Placental epithelial cell (primary cell): ENCODE measurements around a stretch of chr1.

DNA sequence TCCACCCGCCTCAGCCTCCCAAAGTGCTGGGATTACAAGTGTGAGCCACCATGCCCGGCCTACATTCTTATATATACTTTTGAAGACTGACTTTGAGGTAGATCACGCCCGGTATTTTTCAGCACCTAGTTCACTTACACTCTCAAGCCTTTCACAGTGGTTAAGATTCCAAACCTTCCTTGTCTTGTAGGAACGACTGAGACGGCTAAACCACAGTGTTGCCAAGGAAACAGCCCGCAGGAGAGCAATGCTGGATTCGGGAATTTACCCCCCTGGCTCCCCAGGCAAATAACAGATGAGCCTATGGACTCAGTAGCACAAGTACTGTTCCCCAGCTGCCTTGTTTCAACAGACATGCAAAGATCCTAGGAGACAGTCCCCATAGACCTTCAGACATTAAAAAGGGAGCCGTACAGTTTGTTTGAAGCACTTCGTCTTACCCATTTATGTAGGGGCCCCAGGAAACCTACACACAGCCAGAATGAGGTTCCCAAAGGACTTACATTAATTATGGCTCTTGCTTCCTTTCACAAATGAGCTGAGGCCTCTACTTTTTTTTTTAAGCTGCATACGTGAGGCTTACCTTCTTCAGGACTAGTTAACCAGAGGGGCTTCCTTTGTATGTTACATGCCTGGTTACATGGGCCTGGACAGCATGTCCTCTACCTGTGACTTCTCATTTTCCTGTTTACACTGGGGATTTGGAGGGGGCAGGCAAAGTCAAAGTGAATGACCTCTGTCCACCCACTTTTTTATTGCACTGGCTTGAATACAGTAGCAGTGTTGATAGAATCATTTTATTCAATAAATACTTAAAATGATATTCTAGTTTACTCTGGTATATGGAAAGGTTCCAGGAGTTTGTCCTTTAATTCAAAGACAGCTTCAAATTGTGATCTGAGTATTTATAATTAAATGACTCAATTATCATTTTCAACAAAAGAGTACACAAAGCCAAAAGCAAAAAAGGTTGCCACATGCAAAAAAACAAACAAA lies 2.8 kb downstream of the SNAPIN start:
- CAGE, long polyA plus RNA: no peak

DNA sequence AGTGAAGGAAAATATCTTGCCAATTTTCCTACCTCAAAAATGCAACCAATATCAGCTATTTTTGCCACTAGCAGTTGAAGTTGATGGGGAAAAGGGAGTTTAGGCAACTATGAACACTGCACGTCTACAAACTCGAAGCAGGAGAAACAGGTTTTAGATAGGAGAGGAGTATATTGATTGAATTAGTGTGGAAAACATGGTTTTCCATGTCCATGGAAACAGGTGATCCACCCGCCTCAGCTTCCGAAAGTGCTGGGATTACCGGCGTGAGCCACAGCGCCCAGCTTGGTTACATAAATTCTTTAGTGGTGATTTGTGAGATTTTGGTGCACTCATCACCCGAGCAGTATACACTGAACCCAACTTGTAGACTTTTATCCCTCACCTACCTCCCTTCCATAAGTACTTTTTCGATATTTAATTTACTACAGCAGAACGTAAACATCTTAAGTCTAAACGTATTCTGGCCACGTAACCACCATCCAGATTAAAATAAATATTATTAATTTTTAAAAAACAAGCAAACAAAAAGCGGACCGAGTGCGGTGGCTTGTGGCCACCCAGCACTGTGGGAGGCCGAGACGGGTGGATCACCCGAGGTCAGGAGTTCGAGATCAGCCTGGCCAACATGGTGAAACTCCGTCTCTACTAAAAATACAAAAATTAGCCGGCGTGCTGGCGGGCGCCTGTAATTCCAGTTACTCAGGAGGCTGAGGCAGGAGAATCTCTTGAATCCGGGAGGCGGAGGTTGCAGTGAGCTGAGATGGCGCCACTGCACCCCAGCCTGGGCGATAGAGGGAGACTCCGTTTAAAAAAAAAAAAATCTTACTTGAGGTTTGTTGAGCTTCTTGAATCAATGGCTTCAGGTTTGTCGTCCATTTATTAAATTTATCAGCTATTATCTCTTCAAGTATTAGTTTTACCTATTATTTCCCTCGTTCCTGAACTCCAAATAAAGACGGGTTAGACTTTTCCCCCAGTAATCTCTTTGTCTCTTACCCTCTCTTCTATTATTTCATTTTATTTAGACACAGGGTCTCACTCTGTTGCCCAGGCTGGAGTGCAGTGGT lies 913 bp upstream of the ILF2 start:
- CAGE, long polyA plus RNA: no peak

- CAGE, long polyA plus RNA: no peak
Measured at GRCh38 chr1:153677606-153678074, 848 bp upstream of the NPR1 start.

GRCh38 chr1:153789868-153790947 lies 15.0 kb downstream of the SLC27A3 start:
- CAGE, long polyA plus RNA: no peak

DNA sequence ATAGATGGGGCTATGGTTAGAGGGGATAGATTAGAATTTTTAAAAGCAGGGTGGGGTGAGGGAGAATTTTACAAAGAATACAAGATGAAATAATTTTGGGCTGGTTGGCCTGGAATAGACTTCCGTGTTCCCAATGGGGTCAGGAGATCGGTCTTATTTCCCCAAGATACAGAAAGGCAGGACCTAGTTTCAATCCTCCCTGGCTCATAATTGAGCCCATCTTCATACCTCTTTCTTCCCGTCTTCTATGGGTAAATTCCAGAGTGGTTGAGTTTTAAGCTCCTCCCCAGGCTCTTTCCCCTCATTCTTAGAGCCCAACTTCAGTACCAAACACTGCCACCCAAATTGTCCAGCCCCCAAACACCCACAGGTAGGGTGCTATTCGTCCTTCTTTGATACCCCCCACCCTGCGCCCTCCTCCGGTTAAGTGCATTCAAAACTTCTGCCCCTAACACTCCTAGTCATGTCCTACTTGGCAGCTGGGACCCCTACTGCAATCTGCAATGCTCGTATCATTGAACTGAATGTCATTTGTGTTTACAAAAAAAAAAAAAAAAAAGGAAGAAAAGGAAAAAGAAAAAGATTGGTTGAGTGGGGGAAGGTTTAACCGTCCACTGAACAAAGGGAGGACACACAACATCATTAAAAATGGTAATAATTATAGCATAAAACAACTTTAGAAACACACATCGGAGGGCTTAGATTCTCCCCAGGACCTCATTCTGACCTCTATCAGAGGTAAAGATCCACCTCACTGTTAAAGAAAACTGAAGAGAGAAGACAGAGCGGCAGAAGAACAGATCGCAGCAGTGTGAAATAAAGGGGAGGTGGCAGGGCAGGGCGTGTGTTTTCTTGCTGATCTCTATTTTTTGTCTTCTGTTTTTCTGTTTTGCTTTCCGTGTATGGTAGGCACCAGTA lies 34.2 kb downstream of the SLC27A3 start:
- CAGE, long polyA plus RNA: no peak

GRCh38 chr1:153902463-153902888 lies 20.3 kb downstream of the GATAD2B start:
- CAGE, long polyA plus RNA: no peak

- CAGE, long polyA plus RNA: no peak
Measured at GRCh38 chr1:153944957-153945722, 1.4 kb downstream of the DENND4B start.

- CAGE, long polyA plus RNA: no peak
Measured at GRCh38 chr1:153968413-153968908, 759 bp downstream of the CREB3L4 start.

- CAGE, long polyA plus RNA: no peak
Measured at GRCh38 chr1:153981078-153981584, 3.7 kb upstream of the JTB start.

DNA sequence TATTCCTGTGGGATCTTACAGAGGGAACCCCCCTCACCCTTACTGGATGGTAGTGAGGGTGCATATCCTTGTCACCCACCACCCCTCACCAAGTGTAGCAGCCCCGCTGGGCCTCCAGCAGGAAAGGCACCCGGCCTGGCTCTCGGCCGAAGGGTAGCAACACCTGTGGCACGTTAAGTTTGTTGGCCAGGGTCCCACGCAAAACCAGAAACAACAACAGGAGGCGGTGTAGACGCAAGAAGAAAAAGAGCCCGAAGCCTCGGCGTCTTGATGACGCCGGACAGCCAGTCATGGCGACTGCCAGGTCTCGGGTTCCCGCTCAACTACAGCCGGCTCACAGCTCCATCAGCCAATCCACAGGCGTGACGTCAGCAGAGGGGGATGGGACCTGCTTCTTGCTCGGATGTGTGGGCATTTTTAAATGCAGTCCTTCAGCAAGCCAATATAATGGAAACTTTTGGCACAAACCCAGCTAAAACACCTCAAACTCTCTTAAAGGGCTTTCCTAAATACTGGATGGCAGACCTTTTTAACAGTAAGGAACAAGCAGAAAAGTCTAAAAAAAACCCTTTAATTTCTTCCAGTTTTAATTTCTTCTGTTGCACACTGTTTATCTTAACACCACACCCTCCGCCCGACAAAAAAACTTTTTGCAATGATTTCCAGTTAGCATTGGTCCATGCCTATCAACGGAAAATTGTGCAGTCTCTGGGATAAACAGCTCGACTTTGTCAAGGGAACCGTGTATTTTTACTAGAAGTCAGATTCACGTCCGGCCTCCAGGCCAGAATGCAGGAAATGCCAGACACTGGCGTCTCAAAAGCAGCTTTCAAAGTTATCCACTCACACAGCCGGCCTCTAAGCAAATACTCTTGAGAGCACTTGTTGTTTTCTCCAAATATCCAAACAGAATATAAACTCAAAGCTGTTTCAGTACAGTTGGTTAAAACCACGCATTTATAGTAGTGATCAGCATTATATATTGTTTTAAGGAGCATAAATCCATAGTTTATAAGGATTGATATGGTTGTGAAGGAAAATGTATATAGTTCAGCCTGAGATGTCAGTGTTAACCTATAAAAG lies 36.8 kb downstream of the TPM3 start:
- CAGE, long polyA plus RNA: no peak

DNA sequence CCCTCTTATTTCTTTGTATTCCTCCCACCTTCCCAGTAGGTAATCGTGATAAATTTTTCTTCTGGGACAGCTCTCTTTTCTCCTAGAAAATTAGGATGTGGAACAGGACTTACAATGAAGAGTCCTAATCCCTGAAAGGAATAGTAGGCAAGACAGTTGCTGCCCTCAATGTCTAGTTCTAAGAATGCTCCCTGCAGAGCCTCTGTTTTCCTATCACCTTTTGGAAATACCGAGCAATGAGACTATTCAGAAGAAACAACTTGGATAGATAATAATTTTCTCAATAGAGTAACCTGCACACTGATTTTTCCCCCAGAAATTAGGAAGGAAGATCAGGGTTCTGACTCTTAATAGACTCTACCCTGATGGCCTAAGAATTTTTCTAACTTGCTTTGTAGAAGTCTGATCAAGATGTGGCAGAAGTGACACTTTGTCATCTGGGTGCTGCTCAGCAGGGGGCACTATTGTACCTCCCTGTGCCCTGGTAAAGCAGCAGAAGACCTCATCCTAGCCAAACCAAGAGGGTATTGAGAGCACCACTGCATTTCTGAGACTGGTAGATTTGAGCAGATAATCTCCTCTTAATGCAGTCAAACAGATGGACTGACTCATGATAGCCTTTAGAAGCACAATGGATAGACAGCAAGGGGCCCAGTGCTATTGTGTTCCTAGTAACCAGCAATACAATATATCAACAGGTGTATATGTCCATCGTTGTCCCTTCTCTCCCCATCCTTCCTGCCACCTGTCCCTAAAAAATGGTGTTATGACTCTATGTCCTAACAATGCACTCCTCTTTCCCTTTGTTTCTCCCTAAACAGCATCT lies 5.9 kb downstream of the TPM3 start:
- CAGE, long polyA plus RNA: no peak

DNA sequence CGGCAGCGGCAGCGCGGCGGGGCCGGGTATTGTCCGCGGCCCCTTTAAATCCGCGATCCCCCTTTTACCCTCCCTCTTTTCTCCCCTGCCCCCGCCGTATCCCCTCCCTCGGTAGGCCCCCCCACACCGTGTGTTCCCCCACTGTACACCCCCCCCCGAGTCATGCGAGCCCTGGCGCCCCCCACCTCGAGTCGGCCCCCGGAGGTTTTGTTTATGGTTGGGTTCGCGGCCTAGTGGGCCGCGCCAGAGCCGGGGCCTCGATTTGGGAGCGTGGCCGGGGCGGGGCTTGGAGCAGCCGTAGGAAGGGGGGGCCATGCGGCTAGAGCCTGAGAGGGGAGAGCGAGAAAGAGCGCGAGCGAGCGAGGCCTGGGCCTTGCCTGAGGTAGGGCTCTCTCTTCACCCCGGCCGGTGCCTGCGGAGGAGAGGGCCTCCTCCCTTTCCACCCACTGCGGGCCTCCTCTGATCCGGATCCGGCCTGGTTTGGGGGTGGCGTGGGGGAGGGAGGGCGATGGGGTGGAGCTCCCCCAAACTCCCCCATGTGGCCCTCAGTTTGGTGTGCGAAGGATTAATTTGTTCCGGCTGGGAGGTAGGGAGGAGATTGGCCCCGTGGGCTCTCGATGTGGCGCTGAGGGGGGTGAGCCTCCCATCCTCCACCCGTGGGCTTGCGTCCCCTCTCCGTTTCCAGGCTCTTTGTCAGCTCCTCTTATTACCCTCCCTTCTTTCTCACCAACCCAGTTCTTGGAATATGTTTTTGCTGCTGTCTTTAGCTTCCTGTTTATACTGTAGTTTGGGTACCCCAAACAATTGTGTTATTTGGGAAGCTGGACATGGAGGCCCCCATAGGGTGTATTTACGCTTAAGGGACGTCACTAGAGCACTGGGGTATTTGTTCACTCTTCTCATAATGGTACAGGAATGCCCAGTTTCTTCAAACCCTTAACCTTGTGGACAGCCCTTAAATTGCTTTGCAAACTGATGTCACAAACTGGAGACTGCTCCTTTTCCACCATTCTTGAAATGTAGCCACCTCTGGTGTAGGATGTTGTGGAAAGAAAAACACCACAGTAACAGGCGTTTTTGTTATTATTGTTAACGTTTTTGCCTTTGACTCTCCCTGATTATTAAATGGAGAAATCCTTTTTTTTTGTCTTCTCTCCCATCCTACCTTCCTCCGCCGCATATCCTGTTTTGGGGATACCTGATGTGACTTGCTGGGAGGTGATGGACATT lies 675 bp downstream of the UBAP2L start:
- CAGE, long polyA plus RNA: no peak

GRCh38 chr1:154409985-154410930 lies 5.1 kb downstream of the IL6R start:
- CAGE, long polyA plus RNA: no peak

DNA sequence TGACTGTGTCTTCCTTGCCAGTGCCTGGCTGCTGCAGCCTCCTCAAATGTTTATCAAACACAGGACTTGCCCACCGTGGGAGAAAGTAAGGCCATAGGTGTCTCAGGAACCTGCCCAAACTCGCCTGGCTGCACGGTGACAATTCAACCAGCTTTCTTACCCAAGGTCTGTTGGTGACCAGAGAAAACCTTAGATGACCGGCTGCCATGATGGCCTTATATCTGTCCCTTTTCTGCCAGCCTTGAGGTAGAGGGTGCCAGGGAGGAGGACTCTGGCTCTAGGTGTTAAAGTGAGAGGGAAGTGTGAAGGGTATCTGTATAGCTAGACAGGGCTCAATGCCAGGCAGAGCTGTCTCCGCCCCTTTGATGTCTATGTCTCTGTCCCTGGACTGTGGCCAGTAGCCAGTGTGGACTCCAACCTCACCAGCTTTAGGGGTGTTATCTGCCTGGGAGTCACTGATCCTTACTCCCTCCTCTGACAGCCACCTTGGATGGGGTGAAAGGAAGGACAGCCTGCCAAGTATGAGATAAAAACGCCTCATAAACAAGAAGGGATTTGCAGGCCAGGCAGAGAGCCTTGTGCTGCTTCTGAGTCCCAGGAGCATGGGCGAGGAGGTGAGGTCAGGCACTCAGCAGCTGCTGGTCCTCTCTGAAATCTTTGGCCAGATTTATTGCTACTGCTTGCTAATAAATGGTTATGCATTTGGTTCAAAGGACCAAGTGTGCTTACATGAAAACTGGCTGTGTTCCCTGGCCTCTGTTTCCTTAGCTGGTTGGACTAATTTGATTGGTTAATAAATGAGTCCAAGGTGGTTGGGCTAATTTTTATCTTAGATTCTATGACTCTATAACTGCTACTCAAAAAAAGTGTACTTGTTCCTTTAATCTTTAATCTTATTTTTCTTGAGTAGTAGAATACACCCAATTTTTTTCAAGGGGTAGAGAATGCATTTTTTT lies 22.5 kb downstream of the IL6R start:
- CAGE, long polyA plus RNA: no peak

GRCh38 chr1:154441849-154442456 lies 36.8 kb downstream of the IL6R start:
- CAGE, long polyA plus RNA: no peak

GRCh38 chr1:154460343-154461016 lies 41.5 kb upstream of the TDRD10 start:
- CAGE, long polyA plus RNA: no peak

DNA sequence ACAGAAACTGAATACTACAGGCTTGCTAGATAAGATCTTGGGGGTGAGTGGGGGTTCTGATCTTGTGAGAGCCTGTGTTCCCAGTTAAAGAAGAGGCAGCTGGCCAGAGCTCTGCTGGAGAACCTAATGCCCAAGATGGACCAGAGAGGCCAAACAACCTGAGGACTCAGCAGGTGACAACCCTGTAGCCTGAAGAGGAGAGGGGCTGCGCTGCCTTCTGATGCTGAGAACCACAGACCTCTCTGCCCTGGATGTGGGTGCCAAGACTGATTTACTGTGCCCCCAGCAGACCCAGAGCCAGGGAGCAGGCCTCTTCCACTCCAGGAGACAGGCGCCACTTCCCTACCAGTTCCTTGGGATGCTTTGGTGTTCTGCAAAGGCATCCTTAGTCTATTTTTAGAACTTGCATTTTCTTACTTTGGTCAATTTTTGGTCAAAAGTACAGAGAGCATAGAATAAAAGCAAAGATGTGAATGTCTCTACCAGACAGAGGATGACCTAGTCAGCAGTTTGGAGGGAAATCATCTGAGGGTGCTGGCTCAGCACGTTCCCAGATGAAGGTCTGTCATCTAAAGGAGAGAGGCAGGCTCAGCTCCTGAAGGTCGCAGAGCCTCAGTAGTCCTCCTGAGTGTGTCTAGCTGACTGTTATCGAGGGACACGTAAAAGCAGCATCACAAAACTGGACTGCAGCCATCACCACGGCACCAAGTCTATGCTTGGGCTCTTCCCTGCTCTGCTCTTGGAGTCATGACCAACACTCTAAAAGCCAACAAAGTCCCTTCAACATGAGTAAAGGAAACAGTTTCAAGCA lies 15.2 kb downstream of the CHRNB2 start:
- CAGE, long polyA plus RNA: no peak

DNA sequence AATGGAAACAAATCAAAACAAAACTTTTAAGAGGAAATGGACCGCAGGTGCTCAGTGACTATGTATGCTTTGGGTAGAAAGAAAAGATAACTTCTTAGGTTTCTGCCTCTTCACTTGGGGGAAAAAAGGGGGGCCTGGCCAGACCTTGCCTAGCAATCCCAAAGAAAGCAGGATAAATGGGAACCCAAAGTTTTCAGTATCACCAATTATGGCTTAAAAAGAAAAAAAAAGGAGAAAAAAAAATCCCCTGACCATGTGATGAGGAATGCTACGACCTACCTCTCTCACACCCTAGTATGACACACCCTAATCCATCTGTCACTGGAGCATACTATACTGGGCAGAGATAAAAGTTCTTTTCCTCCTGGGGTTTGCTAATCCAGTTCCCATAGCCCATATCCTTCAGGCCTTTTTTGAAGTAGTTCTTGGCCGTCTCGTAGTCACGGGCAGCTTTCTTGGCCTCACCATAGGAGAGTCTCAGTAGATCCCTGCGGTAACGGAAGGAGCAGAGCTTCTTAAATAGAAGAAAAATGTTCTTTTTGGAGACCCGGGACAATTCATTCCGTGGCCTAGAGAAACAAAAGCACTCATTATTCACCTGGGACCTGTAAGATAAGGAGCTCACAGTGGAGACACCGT lies 17.0 kb downstream of the CHRNB2 start:
- CAGE, long polyA plus RNA: no peak

DNA sequence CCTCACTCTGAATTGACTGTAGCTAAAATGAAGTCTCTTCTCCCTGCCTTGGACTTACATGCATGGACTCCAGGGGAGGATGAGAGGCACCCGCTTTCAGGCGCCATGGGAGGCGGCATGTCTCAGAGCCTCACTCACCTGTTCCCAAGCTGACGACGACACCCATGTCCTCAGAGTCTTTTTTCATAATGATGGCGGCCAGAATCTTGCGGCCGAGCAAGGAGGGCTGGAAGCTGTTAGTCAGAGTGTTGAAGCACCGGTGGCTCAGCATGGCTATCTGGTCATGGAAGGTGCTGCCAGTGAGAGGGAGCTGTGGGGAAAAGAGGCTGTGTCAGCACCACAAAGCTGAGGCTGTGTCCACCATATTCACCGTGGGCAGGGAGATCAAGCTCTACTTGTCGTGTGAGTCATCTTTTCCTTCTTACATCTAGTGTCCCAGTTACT lies 18.3 kb downstream of the ADAR start:
- CAGE, long polyA plus RNA: no peak

GRCh38 chr1:154599208-154600163 lies 8.5 kb downstream of the ADAR start:
- CAGE, long polyA plus RNA: no peak